ENCODE measurements around a stretch of chr21.

DNA sequence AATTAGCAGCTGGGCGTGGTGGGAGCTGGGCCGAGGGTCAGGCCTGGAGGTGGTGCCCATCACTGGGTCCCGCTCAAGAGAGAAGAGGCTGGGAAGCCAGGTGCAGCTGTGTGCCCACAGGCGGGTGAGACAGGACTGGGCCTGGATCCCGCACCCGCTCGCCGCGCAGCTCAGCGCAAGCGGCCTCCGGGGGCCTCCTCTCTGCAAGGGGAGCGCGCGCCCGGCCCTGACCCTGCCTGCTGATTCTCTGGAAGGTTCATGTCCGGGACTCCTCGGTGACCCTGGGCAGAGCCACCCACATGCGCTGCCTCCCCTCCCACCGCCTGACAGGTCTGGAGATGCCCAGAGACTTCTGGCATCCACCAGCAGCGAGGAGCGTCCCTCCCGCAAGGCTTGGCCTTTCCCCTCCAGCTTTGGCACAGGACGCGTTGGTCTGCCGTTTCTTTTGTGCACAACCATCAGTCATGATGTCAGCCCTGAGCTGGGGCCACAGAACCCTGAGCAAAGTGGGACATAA is 42.1 kb upstream of the COL6A2 start:
- RAMPAGE, long total RNA: no peak
- RRBS: 67% methylated on average over 1 of the region's 26 CpGs

DNA sequence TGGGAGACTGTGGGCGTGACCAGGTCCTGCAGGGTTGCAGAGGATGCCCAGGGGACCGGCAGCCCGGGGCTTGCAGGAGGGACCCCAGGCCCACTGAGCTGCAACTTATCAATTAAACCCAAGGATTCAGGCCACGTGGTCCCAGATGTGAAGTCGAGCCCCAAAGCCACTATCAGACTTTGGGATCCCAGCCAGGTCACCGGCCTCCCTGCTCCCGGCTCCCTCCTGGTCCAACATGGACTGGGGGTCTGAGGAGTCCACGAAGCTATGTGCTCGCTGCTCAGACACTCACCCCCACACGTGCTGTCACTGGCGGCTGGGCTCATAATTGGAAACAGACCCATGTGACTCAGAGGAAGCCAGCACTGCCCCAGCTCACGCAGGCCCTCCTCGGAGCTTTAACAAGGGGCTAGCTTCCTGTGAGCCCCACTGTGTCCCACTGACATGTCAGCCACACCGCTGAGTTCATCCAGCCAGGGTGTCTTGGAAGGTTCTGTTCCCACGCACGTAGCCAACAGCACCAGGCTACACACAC is 18.7 kb upstream of the COL6A2 start:
- RAMPAGE, long total RNA: no peak
- RRBS: no CpG with 5 or more reads among the region's 16 CpGs

DNA sequence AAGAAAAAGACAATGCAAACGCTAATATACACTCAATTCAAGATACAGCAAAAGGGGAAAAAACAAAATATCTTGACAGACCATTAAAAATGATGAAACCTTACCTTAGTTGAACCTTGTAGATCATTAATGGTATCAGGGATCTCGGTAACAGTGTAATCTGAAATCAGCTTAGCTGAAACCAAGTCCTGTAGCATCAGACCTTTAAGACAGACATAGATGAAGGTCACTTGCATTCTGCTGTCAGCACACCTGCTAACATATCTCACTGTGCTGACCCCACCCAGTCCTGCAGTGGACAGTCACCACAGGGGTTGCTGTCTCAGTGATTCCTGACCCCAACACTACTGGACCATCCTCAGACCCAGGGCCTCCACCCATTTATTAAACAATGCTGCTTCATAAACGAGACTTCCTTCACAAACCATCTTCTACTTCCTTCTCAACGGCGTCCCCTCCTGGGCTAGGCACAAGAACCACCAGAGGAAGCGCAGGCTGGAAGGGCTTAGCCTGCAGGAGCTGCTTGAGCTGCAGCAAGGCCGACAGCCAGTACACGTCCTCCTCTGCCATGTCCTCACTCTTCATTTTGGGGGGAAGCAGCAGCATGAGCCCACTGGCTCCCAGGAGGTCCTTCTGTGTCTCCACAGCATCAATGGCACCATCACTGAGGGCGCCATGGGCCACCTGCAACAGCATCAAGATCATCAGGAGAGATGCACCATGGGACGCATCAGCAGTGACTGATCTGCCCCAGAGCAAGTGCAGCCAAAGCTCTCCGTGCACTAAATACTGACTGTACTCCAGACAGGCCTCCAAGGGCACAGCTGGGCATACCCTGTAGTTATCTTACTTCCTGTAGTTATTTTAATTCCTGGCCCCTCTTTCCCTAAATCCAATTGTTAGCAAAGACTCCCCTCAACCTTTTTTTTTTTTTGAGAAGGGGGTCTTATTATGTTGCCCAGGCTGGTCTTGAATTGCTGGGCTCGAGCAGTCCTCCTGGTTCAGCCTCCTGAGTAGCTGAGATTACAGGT is 17.9 kb upstream of the LSS start:
- RAMPAGE, long total RNA: no peak
- RRBS: no CpG with 5 or more reads among the region's 12 CpGs

DNA sequence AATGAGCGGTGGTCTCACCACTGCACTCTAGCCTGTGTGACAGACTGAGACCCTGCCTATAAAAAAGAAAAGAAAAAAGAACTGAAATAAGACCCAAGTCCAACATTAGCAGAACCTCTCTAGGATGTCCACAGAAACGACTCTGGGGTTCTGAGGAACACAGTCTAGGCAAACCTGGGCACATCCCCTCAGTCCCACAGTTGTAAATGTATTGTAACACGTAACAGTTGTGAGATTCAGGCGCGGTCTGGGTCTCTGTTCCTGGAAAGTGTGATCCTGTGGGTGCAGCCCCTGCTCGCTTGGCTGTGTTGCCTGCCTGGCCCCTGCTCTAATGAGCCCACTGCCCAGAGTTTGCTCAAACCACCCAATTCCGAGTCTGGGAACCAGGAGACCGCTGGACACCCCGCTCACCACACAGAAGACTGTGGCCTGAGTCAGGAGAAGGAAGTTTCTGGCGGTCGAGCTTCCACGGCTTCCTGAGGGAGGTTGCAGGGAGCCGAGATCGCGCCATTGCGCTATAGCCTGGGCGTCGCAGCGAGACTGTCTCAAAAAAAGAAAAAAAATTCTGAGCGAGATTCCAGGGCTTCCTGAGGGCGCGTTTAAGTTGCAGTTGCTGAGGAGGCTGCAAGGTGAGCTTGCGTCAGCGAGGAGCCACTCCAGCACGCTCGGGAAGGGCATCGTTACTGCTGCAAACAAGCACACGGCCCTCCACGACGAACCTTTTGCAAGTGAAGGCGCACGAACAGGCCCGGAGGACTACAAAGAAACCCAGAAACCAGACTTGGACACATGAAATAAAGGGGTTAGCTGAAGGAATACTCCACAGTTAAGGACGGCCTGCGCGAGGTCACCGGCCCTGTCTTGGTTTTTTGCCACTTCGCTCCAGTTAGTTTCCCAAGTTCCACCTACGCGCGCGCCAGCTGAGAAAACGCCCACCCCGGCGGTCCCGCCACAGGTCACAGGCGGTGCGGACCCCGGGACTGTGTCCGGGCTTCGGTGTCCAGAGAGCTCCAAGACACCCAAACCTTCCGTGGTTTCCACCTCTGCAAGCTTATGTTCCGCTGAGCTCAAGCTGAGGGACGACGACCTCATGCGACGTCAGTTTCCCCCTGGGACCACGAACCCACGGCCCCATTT is 1.1 kb downstream of the C21orf58 start:
- RAMPAGE, long total RNA: no peak
- RRBS: 2% methylated on average over 16 of the region's 59 CpGs

- RAMPAGE, long total RNA: no peak
- RRBS: no CpG with 5 or more reads among the region's 11 CpGs
These were observed 50.9 kb downstream of the S100B start for GRCh38 chr21:46554046-46554412.